Metanephros (tissue), 2 donors: ENCODE data around the genes NOSIP, IZUMO2 and NAPSA.

- RAMPAGE, long total RNA, result no peak
Observed at GRCh38 chr19:49520403-49521067, 7.3 kb upstream of the RCN3 start.

GRCh38 chr19:49580387-49580898 is at the start of gene NOSIP:
Gene NOSIP, minus strand, starts transcription at chr19:49580556.
- RAMPAGE, long total RNA, result start-site peak on the minus strand at chr19:49580547-49580561, 839 and 130 reads in 2 replicates

GRCh38 chr19:49595515-49596681 is 4.9 kb downstream of the PRR12 start:
- RAMPAGE, long total RNA, result no peak

GRCh38 chr19:49653130-49654286 is 11.5 kb downstream of the SCAF1 start:
- RAMPAGE, long total RNA, result no peak

DNA sequence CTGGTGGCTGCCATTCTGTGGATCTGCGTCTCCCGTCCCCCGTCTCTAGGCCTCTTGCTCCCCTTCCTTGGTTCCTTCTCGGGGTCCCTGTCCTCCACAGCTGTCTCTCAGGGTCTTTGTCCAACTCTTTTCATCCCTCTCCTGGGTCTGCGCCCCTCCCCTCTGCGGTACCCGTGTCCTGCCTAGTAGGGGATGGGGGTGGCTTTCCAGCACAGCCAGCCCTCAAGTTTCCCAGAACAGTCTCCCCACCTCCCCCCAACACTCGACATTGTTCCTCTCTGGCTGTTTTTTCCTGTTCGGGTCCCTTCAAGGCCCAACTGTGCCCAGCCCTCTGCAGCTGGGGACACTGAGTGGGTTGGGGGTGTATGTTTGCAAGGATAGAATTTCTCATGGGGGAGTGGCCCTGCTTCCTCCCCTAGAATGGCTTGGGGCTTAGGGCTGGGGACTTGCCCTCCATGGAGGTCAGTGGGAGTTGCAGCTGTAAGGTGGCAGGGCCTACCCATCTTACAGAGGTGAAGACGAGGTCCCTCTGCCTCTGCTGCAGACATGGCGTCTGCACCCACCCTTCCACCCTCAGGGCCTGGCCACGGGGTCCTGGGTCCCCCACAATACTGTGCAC is 739 bp upstream of the ADM5 start:
- RAMPAGE, long total RNA, result no peak

DNA sequence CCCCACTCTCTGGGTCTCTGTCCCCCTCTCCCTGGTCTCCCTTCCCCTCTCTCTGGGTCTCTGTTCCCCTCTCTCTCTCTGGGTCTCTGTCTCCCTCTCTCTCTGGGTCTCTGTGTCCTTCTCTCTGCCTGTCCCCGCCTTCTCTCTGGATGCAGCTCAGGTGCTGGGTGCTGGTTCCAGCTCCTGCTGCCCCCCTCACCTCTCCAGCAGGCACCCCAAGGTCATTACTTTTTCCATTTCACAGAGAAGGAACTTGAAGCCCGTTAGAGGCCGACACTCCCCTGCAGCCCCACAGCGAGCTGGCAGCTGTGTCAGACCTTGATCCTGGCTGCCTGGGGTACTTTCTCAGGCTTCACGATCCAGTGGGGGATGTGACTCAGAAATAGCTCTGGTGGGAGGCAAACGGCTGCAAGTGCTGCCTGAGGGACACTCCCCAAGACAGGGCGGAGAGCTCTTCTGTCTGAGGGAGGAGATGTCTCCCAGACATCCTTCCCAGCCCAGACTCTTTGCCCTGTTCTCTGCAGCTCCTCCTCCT is 4.9 kb downstream of the TSKS start:
- RAMPAGE, long total RNA, result no peak

DNA sequence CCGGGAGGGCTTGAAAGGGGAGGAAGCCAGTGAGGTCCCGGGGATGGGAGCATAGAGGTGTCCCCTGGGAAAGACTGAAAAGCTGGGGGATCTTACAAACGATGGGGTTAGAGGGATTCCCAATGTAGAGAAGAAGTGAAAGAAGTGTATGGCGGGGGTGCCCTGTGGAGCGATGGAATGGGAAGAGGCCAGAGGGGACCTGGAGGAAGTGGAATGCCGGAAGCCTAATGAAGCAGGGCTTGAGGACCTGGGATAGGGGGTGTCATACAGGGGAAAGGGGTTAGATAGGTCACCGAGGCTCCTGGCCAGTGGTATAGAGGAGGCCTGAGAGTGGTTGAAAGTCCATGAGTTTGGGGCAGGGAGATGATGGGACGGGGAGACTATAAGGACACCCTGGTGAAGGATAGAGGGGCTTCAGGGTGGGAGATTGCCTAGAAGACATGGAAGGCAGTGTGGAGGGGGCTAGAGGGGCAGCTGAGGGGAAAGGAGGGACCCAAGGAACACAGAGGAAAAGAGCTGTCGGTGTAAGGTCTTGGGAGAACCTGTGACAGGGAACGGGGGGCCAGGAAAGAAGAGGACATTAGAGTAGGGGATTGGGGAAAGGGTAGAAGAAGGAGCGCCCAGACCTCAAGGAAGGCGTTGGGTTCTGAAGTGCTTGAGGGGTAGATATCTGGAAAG is 760 bp downstream of the AP2A1 start:
- RAMPAGE, long total RNA, result no peak

- RAMPAGE, long total RNA, result no peak
Observed at GRCh38 chr19:49769122-49769905, 2.5 kb downstream of the AP2A1 start.

GRCh38 chr19:49802806-49803426 is 10.2 kb downstream of the FUZ start:
- RAMPAGE, long total RNA, result no peak

DNA sequence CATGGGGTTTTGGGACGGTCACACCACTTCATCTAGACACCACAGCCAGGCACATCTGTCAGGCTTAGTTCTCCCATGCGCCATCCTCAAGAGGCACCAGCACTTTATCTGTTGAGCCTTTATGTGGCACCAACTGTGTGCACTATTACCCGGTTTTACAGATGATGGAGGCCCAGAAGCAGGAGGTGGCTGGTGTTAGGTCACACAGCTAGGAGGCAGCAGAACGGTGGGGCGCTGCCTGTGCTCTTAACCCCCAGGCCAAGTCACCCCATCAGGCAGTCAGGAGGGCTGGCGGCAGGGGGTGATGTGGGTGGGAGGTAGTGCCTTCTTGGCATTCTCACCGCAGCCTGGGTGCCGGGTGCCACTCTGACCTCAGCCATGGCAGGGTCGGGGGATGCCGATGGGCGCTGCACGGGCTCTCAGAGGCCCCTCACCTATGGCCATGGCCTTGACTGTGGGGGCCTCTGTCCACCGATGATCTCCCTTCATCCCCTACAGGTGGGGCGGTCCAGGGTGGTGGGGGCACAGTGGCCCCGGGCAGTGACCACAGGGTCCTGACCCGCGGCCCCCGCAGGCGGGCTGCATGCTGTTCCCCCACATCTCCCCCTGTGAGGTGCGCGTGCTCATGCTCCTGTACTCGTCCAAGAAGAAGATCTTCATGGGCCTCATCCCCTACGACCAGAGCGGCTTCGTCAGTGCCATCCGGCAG is 10.8 kb downstream of the PNKP start:
- RAMPAGE, long total RNA, result no peak

GRCh38 chr19:49924629-49925153 is 4.3 kb upstream of the ATF5 start:
- RAMPAGE, long total RNA, result no peak

GRCh38 chr19:49932998-49933677 is 3.8 kb upstream of the NUP62 start:
- RAMPAGE, long total RNA, result no peak

DNA sequence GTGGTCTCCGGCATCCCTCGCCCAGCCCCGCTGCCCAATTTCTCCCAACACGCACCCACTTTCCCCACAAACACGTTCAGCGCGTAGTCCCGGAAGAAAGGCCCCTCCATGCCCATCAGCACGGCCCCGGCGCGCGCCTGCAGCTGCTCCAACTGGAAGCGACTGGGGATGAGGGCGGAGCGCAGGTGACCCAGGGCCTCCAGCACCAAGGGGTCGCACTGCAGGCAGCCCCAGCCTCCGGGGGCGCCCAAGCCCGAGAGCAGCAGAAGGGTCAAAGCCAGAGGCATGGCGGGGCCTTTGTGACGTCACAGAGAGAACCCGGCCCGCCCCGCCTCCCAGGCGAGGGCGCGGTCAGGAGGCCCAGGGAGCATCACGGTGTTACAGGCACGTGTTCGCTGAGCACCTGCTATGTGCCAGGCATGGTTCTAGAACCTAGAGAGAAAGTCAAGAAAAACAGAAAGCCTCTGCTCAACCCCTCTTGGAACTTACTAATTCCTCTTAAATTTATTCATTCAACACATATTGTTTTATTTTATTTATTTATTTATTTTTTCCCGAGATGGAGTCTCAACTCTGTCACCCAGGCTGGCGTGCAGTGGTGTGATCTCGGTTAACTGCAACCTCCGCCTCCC is at the start of gene IZUMO2:
Gene IZUMO2 (minus strand): TSS at position 374 of the 632 bp plus-strand sequence.
- RAMPAGE, long total RNA, result no peak

DNA sequence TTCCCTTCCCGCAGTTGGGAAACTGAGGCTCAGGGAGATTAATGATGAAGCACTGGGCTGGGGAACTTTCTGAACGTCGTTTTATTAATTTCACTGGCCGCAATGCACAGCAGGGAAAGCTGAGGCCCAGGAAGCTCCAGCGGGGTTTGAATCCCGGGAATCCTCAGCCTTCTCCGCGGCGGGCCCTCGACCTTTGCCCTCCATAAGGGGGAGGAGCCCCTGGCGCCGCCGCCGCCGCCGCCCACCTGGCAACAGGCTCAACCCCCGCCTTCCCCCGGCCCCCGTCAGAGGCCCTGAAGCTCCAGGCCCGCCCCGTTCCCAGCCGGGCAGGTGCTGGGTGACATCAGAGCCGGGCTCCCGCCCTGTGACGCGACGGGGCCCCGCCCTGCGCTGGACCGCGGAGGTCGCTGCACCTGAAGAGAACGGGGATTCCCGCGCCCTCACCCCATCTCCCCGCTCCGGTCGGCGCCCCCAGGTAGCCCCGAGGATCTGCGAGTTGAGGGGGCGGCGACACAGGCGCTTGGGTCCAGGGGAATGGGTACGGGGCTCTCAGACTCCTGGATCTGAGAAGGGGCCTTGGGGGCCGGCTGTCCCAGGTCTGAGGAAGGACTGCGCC is 1.8 kb downstream of the MYH14 start:
- RAMPAGE, long total RNA, result no peak

DNA sequence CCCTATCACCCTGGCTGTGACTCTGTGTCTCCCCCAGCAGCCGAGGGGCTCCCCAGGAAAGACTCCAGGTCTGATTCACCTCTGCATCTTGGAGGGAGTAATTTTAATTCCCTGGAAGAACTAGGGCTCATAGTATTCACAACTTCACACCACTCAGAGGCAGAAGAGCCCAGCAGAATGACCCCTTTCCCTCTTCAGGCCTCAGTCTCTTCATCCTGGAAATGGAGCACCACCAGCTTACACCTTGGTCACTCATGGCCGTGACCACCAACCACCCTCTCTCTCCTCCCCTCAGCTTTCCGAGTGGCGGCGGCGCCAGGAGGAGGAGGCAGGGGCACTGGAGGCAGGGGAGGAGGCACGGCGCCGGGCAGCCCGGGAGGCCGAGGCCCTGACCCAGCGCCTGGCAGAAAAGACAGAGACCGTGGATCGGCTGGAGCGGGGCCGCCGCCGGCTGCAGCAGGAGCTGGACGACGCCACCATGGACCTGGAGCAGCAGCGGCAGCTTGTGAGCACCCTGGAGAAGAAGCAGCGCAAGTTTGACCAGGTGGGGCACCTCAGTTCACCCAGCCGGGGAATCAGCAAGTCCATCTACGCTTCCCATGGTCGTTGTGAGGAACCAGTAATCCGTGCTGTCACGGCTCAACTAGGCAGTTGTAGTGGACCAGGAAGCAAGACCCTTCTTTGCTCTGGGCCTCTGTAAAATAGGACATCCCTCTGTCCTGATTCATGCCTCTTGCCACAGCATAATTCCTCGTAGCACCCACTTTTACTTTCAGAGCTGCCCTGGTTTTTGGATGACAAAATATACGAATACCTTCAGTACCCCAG is 47.7 kb downstream of the KCNC3 start:
- RAMPAGE, long total RNA, result no peak

GRCh38 chr19:50312676-50313735 is 16.2 kb downstream of the KCNC3 start:
- RAMPAGE, long total RNA, result no peak

DNA sequence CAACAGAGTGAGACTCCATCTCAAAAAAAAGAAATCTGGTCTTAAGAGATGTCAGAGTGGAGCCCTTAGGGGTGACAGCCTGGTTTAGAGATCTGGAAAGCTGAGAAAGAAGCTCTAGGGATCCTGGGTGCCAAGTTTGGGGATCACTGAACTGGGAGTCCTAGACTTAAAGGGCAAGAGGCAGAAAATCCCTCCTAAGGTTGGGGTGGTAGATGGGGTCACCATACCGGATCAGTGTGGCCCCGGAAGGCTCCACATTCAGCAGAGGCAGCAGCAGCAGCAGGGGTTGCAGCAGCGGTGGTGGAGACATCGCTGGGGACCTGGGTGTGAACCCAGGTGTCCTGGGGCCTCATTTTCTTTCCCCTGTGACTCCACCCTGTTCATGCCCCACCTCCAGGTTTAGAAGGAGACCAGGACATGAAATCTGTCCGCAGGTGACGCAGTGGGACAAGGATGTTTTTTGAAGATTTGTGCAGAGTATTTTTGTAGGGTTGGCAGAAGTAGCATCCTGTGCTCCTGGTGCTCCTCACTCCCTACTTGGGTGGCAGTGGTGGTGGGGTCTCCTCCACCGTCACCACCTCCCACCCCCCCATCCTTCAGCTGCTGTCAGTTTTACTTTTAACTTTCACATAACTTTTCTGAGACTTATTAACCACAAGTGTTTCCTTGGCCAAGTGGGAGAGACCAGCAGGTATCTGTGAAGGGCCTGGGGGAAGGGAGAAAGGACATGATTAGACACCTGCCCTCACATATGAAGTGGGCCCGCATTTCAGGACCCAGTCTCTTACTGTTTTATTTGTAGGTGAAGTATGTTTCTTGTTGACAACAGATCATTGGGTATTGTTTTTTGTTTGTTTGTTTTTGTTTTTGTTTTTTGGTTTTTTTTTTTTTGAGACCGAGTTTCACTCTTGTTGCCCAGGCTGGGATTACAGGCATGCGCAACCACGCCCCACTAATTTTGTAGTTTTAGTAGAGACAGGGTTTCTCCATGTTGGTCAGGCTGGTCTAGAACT is at the start of gene NAPSA:
Gene NAPSA (minus strand): TSS at position 328 of the 1,013 bp plus-strand sequence.
- RAMPAGE, long total RNA, result no peak

- RAMPAGE, long total RNA, result no peak
Observed at GRCh38 chr19:50406684-50407079, 12.1 kb upstream of the SPIB start.

- RAMPAGE, long total RNA, result no peak
Observed at GRCh38 chr19:50461166-50461689, 15.1 kb upstream of the EMC10 start.

GRCh38 chr19:50482016-50483505 is 5.9 kb upstream of the GARIN5A start:
- RAMPAGE, long total RNA, result no peak